Temporal lobe (tissue), 2 donors: Measurements from ENCODE around the gene NIBAN1.

- RAMPAGE, long total RNA, result no peak
Observed at GRCh38 chr1:183234208-183235049, 48.4 kb downstream of the LAMC2 start.

GRCh38 chr1:183469994-183470764 lies 2.1 kb upstream of the SMG7 start:
- RAMPAGE, long total RNA, result no peak

- RAMPAGE, long total RNA, result no peak
Observed at GRCh38 chr1:183559825-183560791, 30.2 kb downstream of the NCF2 start.

GRCh38 chr1:183591017-183591391 lies 745 bp upstream of the NCF2 start:
- RAMPAGE, long total RNA, result no peak

GRCh38 chr1:183616928-183617423 lies 18.6 kb downstream of the ARPC5 start:
- RAMPAGE, long total RNA, result no peak

GRCh38 chr1:183634872-183635371 lies 661 bp downstream of the ARPC5 start:
- RAMPAGE, long total RNA, result no peak

- RAMPAGE, long total RNA, result no peak
Observed at GRCh38 chr1:183932222-183932858, 105.2 kb downstream of the COLGALT2 start.

- RAMPAGE, long total RNA, result no peak
Observed at GRCh38 chr1:184050895-184051150, 707 bp upstream of the TSEN15 start.

DNA sequence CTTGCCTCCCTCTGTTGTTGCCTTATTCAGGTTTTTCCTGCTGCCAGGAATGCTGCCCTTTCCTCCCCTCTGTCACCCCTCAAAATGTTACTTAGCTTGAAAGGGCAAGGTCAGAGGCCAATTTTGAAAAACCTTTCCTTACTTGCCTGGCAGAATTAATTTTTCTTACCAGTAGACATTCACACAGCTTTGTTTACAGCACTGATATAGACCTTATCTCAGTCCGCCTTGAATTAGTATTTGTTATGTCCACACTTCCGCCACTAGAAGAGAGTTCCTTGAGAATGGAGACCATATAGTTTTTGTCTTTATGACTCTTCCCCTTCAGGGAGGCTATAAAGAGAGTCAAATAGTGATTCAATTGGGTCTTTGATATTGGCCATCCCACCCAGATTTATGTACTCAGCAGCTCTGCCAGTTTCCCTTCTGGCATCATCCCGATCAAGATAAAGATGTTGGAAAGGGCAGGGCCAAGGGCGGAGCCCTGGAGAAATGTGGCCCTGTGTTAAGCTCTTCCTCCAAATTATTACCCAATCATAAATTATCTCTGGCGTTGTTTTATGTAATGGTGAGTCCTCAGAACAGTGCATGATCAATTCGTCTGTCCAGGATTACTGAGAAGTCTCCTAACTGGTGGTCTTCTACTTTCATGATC lies 38.9 kb downstream of the C1orf21 start:
- RAMPAGE, long total RNA, result no peak

DNA sequence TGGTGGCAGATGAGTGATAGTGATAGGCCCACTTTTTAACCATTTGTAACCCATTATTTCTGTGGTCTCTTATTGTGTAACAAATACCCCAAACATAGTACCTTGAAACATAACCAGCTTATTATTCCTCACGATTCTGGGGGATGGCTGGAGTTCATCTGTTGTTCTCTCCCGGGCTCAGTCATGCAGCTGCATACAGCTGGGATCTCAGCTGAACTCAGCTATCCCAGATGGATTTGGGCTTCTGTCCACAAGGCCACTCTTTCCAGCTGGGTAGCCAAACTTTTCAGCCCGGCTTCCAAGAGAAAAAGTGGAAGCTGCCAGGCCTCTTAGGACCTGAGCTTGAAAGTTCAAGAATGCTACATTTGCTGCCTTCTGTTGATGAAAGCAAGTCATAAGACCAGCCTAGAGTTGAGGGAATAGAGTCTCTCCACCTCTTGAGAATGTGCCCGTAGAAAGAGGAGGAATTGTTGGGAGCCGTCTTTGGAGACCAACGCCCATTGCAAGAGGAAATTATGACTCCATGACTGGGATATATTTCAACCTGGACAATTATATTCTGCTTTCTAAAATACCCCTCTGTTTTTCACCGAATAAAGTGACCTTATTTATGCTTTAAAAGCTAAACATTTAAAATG lies 95.3 kb downstream of the C1orf21 start:
- RAMPAGE, long total RNA, result no peak

- RAMPAGE, long total RNA, result no peak
Observed at GRCh38 chr1:184518548-184519504, 132.0 kb downstream of the C1orf21 start.

GRCh38 chr1:184529318-184529767 lies 142.5 kb downstream of the C1orf21 start:
- RAMPAGE, long total RNA, result no peak

- RAMPAGE, long total RNA, result no peak
Observed at GRCh38 chr1:184615093-184615987, 139.3 kb downstream of the EDEM3 start.

DNA sequence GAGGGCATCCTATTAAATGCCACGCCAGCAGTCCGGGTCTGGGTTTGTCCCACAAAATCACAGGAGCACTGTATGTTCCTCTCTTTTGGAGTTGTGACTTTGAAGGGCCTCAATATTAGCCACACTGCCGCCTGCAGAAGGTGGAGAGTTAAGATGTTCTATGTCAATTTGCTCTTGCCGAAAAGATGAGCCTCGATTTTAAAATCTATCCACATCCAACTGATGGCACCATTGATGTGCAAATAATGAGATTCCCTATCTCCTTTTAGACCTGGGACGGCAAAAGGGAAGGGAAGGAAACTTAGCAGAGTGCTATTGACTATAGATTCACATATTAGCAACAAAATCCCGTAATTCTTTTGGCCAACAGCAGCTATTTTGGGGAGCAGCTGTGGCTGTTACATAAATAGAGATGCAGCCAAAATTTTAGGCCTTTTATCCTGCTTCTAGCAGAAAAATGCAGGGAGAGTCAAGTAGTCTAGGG lies 133.7 kb downstream of the EDEM3 start:
- RAMPAGE, long total RNA, result no peak

DNA sequence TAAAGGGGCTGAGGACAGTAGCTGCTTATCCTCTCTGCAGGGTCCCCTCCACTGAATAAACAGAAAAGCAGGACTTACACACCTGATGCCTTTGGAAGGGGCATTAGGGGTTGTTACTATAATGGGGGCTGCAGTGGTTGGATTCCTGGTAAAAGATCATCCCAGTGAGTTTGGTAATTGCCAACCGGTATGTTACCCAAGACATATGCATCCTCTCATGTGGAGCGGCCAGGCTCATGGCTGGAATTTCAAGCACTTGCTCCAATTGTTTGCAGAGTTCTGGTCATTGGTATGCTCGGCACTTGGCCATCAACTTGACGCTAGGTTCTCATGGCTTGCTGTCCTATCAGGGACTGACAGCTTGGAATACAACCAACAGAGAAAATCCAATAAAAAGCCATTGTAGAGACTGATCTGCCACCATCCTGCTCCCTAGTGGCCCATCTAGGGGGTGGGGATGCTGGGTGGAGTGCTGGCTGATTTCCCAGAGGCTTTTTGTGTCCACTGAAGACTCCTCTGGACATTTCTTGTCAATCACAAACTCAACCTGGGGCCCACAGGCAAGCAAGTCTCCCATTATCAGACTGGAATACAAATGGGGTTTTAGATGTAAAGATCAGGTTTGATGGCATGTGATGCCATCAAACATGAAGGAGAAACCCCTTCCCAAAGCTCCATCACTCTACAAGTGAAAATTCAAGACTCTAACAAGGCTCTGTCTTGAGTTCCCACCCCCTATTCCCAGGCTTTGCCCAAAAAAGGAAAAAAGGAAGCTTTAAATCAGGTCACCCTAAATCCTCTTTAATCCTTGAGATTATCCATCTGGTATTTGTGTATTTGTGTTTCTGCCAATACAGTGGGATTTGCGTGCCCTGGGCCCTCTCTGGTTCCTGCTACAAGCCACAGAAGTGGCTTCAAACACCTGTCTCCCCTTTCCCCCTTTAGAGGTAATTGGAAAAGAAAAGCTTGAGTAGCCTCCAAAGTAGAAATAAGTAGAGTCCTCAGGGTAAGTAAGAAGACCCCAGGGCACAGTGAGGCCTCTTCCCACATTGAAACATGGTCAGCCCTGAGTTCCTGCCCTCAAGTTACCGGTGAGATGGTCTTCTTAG lies 120.6 kb downstream of the EDEM3 start:
- RAMPAGE, long total RNA, result no peak

GRCh38 chr1:184973899-184975044 lies at the start of gene NIBAN1:
TSS of gene NIBAN1 (minus strand) at chr1:184974508.
- RAMPAGE, long total RNA, result no peak

DNA sequence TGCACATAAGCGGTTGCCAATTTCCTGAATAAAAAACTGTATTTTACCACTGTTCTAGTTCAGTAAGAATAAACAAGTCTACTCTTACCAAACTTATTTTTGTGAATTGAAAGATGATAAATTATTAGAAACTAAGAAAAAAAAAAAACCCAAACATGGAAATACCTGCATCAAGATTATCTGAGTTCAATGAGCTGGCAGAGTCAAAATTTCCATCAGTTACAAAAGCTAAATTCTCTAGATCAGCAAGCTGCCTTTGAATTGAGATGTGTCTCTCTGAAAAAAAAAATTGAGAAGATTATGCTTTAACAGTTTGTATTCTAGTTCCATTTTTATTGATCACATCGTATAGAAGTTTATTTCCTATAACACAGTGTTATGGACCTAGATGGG lies 5.1 kb downstream of the TRMT1L start:
- RAMPAGE, long total RNA, result no peak

DNA sequence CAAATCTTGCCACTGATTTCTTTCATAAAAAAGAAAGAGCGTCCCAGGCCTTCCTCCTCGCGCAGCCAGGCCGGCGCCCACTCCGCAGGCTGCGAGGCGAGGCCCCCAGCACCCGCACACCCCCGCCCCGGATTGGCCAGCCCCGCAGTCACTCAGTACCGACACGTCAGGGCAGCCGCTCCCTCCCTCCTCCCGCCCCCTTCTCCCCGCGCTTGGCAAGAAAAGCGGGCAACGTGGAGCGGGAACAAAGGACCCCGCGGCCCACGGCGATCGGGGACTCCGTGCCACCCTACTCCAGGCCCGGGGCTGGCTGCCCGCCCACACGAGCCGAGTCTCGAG lies 934 bp downstream of the IVNS1ABP start:
- RAMPAGE, long total RNA, result no peak

DNA sequence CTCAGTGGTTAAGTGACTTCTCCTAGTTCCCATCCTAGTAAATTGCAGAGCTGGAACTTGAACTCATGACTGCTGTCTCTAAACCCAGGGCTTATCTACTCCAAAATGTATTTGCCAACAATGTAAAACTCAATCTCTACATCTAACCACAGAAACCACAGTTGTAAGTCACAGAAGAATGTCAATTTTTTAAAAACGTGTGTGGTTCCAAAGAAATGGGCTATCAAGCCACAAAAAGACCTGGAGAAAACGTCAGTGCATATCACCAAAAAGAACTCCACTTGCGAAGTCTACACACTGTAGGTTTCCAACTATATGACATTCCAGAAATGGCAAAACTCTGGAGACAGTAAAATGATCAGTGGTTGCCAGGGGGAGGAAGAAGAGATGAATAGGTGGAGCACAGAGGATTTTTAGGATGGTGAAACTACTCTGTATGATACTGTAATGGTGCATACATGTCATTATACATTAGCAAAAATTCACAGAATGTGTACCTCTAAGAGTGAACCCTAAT lies 172.5 kb upstream of the HMCN1 start:
- RAMPAGE, long total RNA, result no peak

DNA sequence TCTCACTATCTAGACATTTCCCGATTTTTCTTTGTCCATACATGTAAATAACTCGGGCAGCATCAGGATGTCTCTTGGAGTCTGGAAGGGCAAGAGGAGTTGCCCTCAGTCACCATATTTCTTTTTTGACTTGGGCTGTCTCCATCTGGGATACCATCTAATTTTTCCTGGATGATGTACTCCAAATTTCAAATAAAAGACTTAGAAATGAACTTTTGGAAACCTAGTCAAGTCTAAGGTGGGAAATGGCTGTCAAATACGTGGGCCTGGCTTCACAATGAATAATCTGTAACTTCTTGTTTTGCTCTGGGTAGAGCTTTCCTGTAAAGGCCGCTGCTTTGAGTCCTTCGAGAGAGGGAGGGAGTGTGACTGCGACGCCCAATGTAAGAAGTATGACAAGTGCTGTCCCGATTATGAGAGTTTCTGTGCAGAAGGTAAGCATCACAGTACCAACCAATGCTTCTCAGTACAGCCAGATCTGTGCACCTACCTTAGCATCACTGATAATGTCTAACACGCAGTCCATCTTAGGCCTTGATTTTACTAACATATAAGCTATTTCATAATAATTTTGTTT lies 5.3 kb downstream of the PRG4 start:
- RAMPAGE, long total RNA, result no peak